Neural cell (in vitro differentiated cells): ENCODE results near the gene HMGCLL1.

DNA sequence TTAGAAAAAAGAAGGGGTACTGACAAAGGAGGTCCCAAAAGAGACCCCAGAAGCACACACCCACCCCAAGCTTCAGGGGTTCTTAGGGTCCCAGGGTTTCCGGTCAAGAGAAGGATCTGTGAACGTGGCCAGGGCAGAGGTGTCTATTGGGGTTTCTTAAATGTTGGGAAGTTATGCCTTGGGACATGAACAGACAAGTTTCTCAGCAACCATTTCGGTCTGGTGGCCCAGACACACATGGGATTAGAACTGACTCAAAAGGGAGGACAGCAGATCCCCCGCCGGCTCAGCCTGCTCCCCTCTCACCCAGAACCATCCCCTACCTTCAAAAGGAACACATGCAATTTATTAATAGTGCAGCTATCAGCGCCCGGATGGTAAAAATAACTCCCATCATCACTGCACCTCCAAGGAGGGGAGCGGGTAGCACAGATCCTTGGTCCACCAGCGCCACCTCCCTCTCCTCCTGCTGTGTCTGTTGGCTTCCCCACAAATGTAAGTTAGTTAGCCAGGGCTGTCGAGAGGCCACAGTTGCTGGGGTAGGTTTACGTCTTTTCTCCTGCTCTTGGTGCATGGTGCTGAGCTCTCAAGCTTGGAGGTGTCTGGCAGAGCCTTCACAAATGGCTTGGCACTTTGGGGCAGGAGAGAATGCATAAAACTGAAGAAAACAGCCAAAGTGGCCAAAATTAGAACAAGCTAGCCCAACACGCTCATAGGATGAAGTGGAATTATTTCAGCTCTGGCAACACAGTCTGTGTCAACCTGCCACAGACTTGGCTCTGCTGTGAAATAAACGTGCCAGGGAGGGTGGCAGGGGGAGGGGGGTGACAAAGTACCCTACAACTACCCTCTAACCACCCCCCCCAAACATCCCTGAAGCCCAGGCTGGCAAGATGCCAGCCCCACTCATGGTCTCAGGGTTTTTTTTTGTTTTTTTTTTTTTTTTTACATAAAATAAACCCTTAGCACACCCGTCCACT, 77.0 kb downstream of the TRAM2 start:
- RAMPAGE, long total RNA: no peak

GRCh38 chr6:52504135-52505155, 72.4 kb downstream of the TRAM2 start:
- RAMPAGE, long total RNA: no peak

- RAMPAGE, long total RNA: no peak
Observed at GRCh38 chr6:52571196-52571755, 5.6 kb downstream of the TRAM2 start.

DNA sequence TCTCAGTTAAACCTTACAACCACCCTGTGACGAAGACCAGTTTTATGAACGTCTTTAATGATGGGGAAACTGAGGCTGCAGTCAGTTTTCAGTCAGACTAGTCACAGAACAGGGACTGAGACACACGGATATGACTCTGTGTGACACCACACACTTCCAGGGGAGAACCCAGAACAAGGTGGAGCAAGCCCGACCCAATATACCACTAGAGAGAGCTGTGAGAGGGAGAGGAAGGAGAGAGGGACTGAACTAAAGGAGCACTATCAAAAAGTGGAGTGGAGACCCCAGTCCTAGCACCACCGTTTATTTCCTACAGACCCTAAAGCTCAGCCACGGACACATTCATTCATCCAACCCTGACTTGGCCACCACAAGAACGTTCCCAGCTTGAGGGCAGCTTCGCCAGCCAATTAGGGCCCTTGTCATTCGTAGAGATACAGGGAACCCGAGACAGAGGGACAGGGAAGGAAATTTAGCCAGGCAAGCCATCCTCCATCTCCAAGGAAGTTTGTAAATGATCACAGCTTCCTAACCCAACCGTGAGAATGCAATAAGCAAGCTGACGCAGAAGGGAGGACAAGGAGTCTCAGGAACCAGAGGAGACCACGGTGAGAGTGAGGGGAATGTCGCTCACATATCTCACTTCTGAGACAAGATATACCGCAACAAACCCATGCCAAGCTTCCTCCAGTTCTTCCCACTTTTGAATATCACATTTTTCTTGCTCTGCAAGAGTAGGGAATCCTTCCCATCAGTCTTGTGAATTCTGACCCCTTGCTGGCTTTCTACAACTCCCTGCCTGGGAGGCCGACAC, 1.5 kb downstream of the TRAM2 start:
- RAMPAGE, long total RNA: no peak

- RAMPAGE, long total RNA: no peak
Observed at GRCh38 chr6:52985836-52986173, 9.3 kb downstream of the GSTA4 start.

- RAMPAGE, long total RNA: no peak
Observed at GRCh38 chr6:53128580-53129296, 19.9 kb downstream of the GCM1 start.

DNA sequence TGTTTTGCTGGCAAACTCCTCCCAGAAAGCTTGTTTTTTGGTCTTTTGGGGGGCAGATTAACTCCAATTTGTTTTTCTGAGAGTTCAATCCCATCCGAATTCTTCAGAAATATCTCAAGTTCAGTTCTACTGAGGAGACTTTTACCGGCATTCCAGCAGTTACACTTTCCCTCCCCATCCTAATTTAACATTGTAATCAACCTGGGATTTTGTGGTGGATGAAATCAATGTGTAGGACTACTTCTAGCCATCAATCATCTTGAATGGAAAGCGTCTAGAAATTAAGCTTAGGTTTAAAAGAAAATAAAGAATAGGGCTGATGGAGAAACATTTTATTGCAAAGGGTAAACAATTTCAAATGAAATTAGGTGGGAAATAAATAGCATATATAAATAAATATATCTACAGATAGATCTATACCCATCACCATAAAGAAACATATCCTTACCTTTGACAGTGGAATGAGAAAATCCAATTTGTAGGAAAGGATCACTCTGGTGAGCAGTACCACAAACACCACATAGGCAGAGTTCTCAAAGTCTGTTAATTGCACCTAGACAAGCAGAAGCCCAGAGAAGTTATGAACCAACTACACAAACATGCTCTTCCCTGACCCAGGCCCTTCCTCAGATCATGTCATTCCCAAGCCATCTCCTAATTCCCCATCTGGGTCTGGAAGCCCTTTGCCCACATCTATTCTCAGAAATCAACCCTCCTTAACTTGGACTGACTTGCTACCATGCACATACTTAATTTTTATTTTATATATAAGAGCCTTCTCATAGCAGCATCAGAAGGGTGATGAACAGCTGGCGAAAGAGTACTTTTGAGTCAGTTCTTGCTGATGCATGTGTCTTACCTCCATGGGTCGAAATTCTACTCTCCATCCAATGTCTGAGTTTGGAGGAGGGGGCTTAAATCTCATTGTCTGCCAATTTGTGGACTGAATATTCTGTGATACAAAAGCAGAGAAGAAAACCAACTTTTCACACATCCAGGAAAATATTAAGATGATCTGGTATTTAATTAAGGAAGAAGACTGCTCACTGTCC, 39.6 kb downstream of the GCLC start:
- RAMPAGE, long total RNA: no peak

GRCh38 chr6:53543470-53544087, 1.3 kb downstream of the GCLC start:
- RAMPAGE, long total RNA: no peak

- RAMPAGE, long total RNA: no peak
Observed at GRCh38 chr6:53686548-53687041, 21.0 kb upstream of the KLHL31 start.

DNA sequence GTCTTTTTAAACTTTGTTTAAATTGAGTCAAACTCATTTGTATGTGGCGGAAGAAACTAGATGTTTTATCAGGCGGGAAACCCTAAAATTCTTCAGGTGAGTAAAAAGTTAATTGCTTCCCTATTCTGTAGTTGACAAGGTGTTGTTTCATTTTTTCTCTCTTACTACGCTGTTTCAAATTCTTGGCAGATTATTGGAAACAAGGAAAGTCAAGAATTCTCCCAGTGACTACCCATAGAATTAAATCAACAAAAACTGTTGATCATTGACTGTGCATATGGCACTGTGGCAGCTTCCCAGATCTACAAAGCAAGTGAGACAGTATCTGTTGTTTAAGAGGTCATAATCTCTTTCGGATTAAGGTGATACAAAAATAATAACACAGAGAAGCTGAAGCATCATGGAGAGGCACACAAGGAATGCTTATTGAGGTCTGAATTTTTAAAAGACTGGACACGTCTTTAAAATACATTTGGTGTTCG, 2.1 kb upstream of the LRRC1 start:
- RAMPAGE, long total RNA: no peak

GRCh38 chr6:54097848-54098174, 13.4 kb upstream of the MLIP start:
- RAMPAGE, long total RNA: no peak

DNA sequence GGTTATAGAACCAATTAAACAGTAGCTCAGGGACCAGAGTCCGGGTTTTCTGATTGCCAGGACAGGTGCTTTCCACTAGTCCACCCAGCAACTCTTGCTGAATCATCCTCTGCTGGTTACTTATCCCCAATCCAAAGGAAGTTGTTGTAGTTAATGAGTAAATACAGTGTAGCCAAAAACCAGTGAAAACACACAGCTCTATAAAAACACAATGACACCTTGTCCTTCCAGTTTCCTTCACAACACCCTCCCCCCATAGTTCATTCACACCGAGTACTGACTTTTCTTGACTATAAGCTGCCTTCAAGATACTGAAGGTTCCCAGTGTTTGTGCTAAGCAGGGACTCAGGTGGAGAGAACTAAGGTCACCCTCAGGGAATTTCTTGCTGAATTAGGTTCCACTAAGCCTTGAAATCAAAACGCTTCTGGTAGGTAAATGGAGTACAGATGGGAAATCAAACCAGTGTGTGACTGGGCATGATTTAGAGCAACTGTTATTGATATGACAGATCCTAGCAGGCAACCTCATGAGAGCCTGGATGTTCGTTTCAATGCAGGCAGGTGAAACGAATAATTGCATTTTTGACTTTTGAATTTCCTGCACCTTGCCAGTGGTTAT, 593 bp upstream of the TINAG start:
- RAMPAGE, long total RNA: no peak

- RAMPAGE, long total RNA: start-site peak on the minus strand at chr6:55579040-55579172, 906 and 1,394 reads in 2 replicates
Observed at GRCh38 chr6:55578496-55579580, at the start of gene HMGCLL1. HMGCLL1 (minus strand) TSS chr6:55579192.

DNA sequence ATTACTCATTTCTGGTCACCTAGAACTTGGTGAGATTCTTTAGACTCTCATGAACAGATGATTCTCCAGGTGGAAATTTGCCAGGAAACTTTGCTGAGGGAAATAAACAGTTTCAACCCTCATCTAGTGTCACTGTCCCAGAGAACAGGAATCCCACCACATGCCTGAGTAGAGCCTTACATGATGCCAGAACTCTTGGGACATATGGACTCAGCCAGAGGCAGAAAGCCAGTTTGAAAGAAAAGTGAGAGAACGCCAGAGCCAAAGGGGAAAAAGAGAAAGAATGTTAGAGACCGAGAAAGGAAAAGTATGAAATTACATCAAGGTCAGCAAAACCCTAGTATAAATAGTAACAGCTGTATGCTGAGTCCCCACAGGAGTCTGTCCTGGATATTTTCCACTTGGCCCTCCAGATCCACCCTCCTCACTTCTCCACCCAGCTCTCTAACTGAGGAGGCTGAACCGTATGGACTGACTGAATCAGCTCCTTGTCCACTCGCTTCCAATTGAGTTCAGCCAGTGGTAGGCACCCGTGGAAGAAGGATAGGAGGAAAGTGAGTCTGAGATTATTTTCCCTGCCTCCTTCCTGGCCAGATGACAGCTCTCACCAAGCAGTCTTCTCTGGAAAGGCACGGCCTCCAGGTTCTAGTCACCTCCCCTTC, 127.6 kb upstream of the COL21A1 start:
- RAMPAGE, long total RNA: no peak

- RAMPAGE, long total RNA: no peak
Observed at GRCh38 chr6:56458607-56459218, 211.3 kb upstream of the COL21A1 start.

GRCh38 chr6:56506307-56506815, 259.0 kb upstream of the COL21A1 start:
- RAMPAGE, long total RNA: no peak

- RAMPAGE, long total RNA: no peak
Observed at GRCh38 chr6:56599930-56600419, 352.6 kb upstream of the COL21A1 start.

DNA sequence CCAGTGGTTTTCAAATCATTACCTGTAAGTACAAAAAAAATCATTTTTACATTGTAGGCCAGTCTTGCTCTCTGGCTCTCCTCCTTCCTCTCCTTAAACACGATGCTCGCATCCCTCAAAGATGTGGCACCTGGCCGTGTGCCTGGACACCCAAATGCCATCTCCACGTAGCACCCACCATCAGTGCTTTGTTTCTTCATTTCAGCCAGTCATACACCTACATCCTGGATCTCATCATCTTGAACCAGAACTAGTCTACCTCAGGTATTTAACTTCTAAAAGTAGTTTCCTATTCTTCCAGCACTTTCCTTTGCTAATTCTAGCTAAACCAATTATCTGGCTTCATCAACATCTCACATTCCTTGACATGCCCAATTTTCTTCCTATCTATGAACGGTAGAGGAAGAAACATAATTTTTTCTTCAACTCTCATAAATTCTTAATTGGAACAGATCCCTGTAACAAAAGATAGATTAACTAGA, 276.6 kb downstream of the DST start:
- RAMPAGE, long total RNA: no peak

GRCh38 chr6:56692194-56693136, 262.2 kb downstream of the DST start:
- RAMPAGE, long total RNA: no peak

GRCh38 chr6:56842042-56842536, 112.5 kb downstream of the DST start:
- RAMPAGE, long total RNA: no peak